Spinal cord (tissue), 3 donors: ENCODE measurements around the genes MPG and RHBDL1.

DNA sequence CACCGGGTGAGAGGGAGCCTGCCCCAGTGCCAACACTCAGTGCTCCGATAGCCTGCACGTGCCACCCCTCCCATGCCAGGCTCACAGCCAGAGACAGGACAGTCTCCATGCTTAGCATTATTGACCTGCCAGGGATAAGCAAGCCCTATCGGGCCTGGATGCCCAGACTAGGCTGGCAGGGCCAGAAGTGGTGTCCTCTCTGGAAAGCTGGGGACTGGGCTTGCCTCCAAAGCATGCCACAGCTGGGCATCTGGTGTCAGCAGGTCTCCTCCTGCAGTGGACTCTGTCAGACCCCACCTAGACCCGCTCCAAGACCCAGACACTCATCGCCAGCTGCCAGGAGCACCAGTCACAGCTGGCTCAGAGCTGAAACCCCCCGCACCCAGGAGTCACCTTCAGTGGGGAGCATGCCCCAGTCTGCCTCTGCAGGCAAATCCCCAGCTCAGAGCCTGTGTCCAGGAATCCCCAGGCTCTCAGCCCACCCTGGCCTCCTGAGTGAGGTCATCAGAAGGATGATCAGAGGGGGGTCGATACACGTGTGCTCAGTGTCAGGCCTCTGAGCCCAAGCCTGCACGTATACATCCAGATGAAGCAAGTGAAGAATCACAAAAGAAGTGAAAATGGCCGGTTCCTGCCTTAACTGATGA, 1.8 kb upstream of the RHBDF1 start:
- PRO-cap: no peak
- RAMPAGE, long total RNA: no peak

DNA sequence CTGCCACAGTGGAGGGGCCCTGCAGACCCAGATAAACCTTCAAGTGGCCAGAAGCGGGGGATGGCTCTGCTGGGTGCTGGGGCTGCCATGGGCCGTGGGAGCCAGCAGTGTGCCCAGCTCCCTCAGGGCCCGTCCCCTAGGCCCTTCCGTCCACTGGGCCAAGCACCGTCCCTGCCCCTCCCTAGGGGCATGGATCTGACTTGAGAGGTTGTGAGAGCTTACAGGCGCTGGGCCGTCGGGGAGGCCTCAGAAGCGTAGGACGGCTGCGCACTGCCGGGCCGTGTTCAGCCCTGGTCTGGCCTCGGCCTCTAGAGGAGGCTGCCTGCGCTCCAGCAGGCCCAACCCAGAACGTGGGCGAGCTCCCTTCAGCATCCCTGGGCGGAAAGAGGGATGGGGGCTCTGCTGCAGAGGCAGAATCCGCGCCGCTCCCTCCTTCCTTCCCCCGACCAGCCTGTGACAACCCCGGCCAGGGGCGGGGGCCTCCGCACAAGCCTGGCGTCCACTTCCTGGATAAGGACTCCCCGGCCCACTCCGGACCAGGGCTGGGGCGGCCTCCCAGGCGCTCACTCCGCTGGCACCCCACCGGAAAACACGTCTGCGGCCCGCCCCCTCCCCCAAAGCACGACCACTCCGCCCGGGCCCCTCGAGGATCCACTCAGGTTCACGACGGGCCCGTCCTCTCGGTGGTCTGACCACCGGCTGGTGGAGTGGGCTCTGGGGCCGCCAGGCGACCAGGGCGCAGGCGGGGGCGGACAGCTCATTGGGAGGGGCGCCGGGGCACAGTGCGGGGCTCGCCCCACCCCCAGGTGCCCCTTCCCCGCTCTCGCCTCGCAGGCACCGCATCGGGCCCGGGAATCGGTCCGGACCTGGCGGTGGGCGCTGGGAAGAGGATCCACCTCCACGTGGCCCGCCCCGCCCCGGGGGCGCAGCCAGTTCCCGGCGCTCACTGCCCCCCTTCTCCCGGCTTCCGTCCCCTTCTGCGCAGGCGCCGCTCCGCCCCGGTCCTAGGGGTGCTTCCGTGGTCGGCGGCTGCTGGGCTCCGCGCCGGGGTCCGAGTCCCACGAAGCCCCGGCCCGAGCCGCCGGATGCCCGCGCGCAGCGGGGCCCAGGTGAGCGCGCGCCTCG, at the start of gene MPG:
Gene MPG (plus strand): TSS at position 1,001 of the 1,125 bp plus-strand sequence.
- PRO-cap: no peak
- RAMPAGE, long total RNA: no peak

- PRO-cap: no peak
- RAMPAGE, long total RNA: no peak
Observed at GRCh38 chr16:173046-173842, 568 bp downstream of the HBA2 start.

DNA sequence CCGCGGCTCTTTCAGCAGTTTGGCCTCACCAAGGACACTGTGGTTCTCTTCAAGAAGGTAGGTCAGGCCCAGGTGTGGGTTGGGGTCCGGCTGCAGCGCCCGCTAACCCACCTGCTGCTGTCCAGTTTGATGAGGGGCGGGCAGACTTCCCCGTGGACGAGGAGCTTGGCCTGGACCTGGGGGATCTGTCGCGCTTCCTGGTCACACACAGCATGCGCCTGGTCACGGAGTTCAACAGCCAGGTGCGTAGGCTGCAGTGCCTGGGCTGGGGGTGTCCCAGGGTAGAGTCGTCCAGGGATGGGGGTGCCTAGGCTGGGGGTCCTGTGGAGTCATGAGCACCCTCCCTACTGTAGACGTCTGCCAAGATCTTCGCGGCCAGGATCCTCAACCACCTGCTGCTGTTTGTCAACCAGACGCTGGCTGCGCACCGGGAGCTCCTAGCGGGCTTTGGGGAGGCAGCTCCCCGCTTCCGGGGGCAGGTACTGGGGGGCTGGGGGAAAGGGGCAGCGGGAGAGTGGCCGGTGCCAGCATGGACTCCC, 2.1 kb downstream of the PDIA2 start:
- PRO-cap: no peak
- RAMPAGE, long total RNA: no peak

- PRO-cap: no peak
- RAMPAGE, long total RNA: no peak
Observed at GRCh38 chr16:383662-384626, 2.2 kb upstream of the PGAP6 start.

- PRO-cap: no peak
- RAMPAGE, long total RNA: no peak
Observed at GRCh38 chr16:424605-424810, 941 bp upstream of the RAB11FIP3 start.

DNA sequence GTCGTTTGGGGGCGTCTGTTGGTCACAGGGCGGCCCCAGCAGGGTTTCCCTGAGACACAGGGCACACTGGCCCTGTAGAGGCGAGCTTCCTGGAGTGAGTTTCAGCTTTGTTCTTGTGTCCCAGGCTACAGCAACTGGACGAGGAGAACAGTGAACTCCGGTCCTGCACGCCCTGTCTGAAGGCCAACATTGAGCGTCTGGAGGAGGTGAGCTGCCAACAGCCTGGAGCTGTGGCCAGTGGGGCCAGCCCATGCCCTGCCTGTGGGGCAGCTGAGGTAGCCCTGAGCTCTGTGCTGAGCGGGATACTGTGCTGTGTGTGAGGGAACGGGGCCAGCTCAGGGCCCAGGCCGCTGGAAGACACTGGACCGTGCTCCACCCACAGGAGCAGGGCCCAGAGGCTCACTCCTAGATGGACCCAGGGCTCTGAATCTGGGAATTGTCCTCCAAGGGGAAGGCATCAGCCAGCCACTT, 8.7 kb upstream of the CAPN15 start:
- PRO-cap: no peak
- RAMPAGE, long total RNA: no peak

- PRO-cap: no peak
- RAMPAGE, long total RNA: no peak
Observed at GRCh38 chr16:525368-526082, 2.0 kb upstream of the CAPN15 start.

DNA sequence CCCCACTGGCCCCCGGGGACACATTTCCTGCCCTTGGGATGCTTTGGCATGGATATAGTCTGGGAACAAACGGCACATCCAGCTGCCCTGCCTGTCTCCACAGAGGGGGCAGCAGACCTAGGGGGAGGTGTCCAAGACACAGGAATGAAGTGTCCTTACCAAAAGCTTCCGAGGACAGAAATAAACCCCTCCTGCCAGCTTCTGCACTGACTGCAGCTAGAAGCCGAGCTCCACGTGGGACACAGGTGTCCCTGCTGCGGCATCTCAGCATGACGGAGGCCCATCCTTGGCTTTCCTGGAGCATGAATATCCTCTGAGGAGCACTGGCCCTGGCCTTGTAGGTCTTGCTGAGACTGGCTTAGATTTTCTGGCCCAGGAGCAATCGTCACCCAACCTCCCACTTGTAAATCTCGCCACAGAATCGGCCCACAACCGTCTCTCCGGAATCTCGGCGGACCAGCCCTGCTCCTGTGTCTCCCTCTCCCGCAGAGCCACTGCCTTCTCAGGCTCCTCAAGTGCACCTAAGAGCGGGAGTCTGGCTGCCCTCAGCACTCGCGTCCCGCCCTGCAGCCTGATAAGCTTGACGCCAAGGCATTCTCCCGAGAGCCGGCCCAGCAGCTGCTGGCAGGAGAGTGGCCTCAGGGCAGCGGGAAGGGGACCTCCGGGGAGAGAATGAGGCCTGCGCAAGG, 1.1 kb upstream of the CAPN15 start:
- PRO-cap: no peak
- RAMPAGE, long total RNA: no peak

DNA sequence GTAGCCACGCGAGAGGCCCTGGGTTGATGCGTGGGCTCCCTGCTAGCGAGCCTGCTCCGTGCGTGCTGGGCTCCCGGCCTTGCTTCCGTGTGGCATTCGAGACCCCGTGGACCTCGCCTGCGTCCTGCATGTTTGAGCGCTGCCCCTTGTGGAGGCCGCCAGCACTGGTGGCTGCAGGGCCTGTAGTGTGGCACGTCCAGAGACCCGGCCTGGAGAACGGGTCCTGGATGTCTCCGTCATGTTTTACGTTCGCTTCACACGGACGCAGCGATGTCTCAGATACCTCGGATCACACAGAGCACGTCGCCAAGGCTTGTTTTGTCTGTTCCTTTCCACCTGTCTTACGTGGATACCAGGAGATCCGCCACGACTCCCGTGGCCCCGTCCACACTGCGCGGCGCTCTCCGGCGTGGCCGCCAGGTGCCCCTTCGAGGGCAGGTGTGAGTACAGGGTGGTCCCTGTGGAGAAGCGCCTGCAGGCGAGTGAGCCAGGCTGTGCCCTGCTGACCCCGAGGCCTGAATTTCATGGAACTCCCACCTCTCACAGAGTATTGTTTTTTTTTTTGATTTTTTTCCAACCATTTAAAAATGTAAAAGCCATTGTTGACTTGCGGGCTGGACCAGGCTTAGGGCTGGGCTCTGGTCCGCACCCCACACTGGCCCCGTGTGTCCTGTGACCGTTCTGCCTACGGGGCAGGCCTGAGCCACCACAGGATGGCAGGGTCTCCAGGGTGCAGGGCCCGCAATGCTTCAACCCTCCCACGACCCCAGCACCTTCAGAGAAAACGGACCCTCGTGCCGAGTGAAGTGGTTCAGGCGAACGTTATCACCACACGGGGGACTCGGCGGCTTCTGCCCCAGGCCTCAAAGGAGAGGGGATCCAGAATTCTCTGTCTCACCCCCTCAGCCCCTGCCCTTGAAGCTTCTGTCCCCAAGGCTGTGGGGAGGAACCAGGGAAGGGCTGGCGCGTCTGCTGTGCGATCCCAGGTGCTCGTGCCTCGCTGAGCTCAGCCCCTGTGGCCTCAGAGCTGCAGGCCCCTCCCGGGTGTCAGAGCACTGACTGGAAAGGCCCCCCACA, 10.6 kb downstream of the CAPN15 start:
- PRO-cap: no peak
- RAMPAGE, long total RNA: no peak

GRCh38 chr16:586411-587667, 3.0 kb upstream of the RAB40C start:
- PRO-cap: no peak
- RAMPAGE, long total RNA: no peak

DNA sequence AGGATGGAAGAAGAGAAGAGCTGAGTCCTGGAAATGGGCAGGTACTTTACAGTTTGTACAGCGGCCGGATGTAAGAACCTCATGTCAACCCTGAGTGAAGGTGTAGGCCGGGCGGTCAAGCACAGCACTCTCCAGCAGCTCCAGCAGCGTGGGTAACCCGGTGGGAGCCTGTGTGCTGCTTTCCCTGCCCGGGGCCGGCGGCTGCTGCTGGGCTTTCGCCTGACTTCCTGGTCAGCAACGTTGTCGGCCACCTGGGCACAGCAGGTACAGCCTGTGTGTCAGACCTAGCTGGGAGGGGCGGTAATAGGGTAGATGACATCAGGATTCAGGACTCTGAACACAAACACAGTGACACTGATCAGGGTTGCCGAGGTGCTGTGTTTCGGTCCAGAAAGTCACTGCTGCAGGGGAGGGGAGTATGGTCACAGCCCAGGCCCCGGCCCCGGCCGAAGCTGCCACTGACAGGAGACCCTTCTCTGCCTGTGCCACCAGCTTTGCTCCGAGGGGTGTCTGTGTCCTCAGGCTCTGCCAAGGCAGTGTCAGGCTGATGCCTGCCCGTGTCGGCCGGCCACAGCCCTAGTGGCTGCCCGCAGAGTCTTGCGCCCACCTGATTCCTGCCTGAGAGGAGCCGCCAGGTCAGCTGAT, 9.0 kb downstream of the RAB40C start:
- PRO-cap: no peak
- RAMPAGE, long total RNA: no peak

GRCh38 chr16:634758-635488, 1.2 kb downstream of the METTL26 start:
- PRO-cap: no peak
- RAMPAGE, long total RNA: no peak

DNA sequence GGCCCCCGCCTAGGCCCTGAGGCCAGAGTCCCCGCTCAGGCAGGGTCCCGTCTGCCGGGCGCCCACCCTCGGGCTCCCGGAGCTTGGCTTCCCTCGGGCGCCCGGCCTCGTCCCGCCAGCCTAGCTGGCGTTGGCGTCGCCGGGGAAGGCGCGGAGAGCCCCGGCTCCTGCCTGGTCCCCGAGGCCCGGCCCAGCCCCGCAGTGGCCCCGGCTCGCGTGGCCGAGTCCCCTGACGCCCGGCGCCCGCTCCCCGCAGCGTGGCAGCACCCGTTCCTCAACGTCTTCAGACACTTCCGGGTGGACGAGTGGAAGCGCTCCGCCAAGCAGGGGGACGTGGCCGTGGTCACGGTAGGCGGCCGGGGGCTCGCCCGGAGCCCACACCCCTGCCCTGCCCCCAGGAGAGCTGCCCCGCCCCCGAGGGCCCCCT, 355 bp downstream of the WDR90 start:
- PRO-cap: no peak
- RAMPAGE, long total RNA: no peak

DNA sequence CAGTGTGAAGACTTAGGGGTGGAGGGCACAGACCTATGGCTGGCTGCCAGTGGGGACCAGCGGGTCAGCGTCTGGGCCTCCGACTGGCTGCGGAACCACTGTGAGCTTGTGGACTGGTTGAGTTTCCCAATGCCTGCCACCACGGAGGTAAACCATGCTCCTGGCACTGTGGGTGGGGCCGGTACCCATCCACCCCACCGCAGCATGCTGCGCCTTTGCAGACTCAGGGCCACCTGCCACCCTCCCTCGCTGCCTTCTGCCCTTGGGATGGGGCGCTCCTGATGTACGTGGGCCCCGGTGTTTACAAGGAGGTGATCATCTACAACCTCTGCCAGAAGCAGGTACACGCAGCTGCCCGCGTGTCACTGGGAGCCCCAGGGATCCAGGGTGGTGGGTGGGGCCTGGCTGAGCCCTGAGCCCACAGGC, 1.5 kb upstream of the RHOT2 start:
- PRO-cap: no peak
- RAMPAGE, long total RNA: no peak

GRCh38 chr16:675397-676193, at the start of gene RHBDL1:
Gene RHBDL1 (plus strand): TSS chr16:675671.
- PRO-cap: no peak
- RAMPAGE, long total RNA: no peak

DNA sequence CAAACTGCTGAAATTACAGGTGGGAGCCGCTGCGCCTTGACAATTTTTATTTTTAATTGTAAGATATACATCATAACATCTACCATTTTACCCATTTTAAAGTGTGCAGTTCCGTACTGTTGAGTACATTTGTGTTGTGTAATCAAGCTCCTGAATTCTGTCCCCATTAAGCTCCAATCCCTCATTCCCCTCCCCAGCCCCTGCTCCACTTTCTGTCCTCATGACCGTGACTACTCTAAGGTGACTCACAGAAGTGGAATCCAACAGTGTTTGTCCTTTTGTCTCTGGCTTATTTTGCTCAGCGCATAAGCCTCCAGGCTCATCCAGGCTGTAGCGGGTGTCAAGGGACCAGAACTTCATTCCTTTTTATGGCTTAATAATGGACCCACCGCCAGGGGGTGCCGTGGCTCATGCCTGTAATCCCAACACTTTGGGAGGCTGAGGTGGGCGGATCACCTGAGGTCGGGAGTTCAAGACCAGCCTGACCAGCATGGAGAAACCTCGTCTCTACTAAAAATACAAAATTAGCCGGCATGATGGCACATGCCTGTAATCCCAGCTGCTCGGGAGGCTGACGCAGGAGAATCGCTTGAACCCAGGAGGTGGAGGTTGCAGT, 2.2 kb upstream of the METRN start:
- PRO-cap: no peak
- RAMPAGE, long total RNA: no peak

DNA sequence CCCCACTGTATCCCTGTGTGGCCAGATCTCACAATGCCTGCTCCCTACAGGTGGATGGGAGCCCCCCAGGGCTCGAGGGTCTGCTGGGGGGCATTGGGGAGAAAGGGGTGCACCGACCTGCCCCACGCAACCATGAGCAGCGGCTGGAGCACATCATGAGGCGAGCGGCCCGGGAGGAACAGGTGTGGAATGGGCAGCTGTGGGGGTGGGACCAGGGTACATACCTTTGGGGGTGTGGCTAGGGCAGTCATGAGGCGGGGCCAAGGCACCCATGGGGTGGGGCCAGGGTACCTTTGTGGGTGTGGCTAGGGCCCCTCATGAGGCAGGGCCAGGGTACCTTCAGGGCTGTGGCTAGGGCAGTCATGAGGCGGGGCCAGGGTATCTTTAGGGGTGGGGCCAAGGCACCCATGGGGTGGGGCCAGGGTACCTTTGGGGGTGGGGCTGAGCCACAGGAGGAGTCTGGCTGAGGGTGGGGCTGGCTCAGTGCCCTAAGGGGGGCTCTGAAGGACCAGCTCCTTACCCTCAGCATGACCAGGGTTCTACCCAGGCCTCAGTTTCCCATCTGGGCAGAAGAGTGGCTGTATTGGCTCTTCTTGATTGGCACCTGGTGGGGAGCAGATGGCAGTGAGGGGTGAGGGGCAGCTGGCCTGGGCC, 3.5 kb downstream of the GNG13 start:
- PRO-cap: no peak
- RAMPAGE, long total RNA: no peak

DNA sequence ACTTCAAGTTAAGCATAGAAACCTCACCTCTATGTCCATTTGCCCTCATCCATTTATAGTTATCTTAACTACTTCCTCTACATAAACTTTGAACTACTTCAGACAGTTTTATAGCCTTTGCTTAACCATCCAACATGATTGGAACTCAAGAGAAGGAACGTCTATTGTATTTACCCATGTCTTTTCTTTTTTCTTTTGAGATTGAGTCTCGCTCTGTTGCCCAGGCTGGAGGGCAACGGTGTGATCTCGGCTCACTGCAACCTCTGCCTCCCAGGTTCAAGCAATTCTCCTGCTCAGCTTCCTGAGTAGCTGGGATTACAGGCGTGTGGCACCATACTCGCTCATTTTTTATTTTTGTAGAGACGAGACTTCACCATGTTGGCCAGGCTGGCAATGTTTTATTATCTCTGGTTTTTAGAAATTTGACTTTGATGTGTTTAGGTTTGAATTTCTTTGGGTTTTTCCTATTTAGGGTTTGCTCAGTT, 64.7 kb upstream of the GNG13 start:
- PRO-cap: no peak
- RAMPAGE, long total RNA: no peak

GRCh38 chr16:872956-873405, 72.4 kb upstream of the GNG13 start:
- PRO-cap: no peak
- RAMPAGE, long total RNA: no peak